Astrocyte (in vitro differentiated cells and primary cell): ENCODE measurements around a stretch of chr2.

GRCh38 chr2:37795890-37796395, 124.5 kb upstream of the CDC42EP3 start:
- PRO-cap: no peak
- RRBS, 2 experiments: no CpG with 5 or more reads among the region's 2 CpGs

GRCh38 chr2:37916331-37916656, 8.8 kb upstream of the RMDN2 start:
- PRO-cap: no peak
- RRBS, 2 experiments: no CpG with 5 or more reads among the region's 5 CpGs

DNA sequence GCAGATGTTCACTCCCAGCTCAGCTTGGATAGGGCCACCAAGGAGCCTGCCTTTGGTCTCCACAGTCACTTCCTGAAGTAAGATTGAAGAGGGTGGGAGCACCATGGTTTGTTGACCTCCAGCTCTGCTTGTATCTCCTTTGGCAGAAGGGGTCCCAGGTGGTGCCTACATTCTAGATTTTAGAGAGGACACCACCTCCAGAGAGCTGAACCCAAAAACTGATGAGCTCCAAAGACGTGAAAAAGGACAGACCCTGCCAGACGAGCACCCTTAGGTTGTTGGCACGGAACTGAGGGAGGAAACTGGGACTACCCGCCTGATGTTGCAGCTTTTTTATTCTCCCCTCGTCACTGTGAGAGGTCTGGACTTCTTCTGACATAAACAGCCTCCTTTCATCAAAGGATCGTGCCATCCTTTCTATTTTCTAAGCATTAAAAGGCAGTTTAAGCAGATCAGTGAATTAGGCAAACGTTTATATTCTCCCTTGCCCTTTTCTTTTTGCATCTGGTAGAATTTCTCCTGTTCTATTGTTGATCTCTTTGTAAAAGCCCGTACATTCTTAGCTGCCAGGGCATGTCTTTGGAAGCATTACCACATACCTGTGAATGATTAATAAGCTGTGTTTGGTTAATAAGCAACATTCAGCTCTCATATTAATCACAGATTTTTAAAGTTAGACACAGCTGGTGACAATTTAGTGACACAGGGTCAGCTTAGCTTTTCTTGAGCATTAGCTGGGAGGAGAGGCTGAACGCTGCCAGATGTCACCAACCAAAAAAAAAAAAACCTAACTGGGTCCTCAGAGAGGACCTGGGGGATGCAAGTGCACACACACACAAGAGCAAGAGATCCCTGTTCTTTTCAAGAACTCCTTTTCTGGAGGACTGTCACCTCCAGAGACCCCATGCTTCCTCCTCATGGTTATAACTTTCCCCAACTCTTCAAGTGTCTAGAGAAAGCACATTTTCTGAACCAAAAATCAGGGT, 33.7 kb upstream of the CYP1B1 start:
- PRO-cap: no peak
- RRBS, 2 experiments: no CpG with 5 or more reads among the region's 9 CpGs

DNA sequence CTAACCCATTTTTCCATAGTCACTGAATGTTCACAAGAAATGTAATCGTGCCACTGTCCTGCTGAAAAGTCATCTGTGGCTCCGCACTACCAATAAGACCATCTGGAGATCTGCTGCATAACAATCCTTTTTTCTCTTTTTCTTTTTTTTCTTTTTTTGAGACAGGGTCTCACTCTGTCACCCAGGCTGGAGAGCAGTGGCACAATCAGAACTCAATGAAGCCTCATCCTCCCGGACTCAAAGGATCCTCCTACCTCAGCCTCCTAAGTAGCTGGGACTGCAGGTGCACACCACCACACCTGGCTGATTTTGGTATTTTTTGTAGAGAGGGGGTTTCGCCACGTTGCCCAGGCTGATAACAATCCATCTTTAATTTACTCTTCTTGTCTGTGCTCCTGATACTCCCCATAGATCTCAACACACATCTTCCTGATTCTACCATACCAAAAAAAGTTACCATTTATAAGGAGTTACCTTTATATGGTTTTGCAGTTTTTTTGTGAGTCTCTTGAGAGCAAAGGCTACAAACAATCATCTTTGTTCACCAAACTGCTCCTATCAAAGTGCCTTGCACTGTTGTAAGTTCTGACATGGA, 55.4 kb downstream of the ATL2 start:
- PRO-cap: no peak
- RRBS, 2 experiments: no CpG with 5 or more reads among the region's 5 CpGs

DNA sequence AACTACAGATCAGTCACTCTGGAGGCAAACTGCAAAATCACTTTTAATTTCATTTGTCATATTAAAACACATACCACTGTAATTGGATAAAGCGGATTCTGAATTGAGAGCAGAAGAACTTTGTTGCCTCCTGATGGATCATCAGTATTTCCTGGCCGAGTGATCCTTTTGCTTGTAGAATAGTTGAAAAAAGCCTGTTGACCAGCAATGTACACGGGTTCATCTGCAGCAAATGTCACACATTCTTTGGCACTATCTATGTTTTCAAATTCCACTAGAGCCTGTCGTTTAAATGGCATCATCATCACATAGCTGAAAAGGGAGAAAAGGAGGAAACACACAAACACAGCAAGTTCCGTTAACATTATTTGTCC, 17.2 kb downstream of the HNRNPLL start:
- PRO-cap: no peak
- RRBS, 2 experiments: no CpG with 5 or more reads among the region's 5 CpGs

- PRO-cap: no peak
- RRBS, 2 experiments: no CpG with 5 or more reads among the region's 4 CpGs
These were observed 2.9 kb downstream of the HNRNPLL start for GRCh38 chr2:38599757-38600231.

DNA sequence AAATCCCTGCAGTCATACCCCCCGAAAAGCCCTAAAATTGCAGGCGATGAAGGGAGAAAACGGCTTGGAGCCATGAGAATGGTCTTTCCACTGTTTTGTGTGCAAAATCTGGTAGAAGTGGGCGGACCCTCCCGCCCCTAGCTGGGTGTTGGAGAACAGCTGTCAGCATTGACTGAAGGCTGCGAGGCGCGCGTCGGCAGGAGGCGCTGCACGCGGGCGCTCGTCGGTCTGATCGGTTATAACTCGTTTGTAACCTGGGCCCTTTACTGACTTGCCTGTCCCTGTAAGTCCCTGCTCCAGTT, 640 bp upstream of the HNRNPLL start:
- PRO-cap: no peak
- RRBS, 2 experiments: no CpG with 5 or more reads among the region's 18 CpGs

GRCh38 chr2:38861535-38862118, 14.1 kb downstream of the DHX57 start:
- PRO-cap: no peak
- RRBS, 2 experiments: no CpG with 5 or more reads among the region's 5 CpGs

- PRO-cap: no peak
- RRBS, 2 experiments: no CpG with 5 or more reads among the region's 11 CpGs
These were observed 96.1 kb upstream of the SOS1 start for GRCh38 chr2:39216847-39217374.

- PRO-cap: no peak
- RRBS, 2 experiments: no CpG with 5 or more reads among the region's 3 CpGs
These were observed 129.4 kb upstream of the SOS1 start for GRCh38 chr2:39250051-39250913.

DNA sequence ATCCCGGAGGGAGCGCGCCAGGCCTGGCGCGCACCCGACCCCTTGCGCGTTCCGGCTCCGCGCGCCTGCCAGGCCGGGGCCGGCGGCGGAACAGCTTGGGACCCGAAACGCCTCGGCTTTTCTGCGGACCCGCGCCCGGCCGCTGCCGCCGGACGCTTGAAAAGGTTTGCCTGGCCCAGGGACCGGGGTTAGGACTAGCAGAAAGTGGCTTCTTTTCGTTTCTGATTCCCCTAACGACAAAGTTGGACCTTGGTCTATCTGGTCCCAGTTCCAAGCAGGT, 227 bp upstream of the MAP4K3 start:
- PRO-cap: bidirectional peak, plus-strand start at position 47 of the sequence, minus-strand start outside the sequence
- RRBS, 2 experiments: 2 to 3% methylated on average over 9 to 19 of the region's 30 CpGs

- PRO-cap: no peak
- RRBS, 2 experiments: no CpG with 5 or more reads among the region's 6 CpGs
These were observed 56.9 kb upstream of the TMEM178A start for GRCh38 chr2:39608708-39609333.

- PRO-cap: no peak
- RRBS, 2 experiments: 2 to 5% methylated on average over 3 of the region's 42 CpGs
These were observed 580 bp upstream of the TMEM178A start for GRCh38 chr2:39664899-39665774.

DNA sequence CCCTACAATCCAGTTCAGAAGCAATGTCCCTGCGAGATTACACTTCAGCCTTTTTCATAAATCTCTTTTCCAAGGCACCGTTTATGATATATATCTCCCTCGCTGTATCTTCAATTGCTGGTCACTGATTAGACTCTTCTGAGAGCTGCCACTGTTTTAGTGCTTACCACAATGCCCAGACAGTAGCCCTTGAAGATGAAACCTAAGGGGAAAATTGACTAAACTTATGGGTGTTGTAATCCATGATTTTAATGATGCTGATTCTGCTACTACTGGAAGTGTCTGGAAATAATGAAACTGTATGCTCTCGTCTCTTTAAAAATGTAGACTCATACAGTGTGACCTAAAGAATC, 5.4 kb upstream of the SLC8A1 start:
- PRO-cap: no peak
- RRBS, 2 experiments: no CpG with 5 or more reads among the region's 4 CpGs

DNA sequence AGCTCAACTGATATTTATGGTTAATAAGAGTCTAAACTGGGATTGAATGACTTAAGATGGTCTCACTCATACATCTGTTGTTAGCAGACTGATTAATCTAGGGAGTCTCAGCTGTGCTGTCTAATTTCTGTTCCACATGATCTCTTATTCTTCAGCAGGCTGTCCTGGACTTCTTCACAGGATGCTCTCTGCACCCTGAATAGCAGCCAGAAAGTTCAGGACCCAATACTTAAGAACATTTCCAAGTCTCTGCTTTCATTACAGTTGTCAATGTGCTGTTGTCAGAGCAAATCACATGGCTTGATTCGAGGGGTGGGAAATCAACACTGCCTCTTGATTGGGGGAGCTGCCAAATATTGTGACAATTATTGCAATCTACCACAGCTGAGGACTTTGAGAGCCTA, 627.1 kb upstream of the SLC8A1 start:
- PRO-cap: no peak
- RRBS, 2 experiments: no CpG with 5 or more reads among the region's 1 CpG

- PRO-cap: unidirectional peak, plus-strand start at chr2:41294565
- RRBS, 2 experiments: no CpG with 5 or more reads among the region's 3 CpGs
These were observed 753.6 kb upstream of the PKDCC start for GRCh38 chr2:41294269-41294662.

DNA sequence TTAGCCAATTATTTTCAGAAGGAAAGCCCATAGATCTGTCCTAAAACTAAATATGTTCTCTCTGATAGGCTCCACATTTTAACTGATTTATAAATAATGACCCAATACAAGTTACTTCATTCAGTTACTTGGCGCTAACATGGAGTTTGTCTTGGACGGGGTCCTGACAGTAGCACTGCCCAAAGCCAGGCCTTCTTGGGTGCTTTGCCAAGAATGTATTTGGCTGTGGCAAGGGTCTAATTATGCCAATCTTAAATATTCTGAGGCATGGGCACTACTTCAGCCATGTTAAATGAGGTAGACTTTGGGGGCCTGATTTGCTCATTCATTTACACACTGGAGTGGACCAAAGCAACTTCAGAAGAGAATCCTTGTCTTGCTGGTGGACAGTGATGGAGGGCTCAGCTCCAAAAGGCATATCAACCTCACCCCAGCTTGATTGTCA, 135.0 kb upstream of the PKDCC start:
- PRO-cap: no peak
- RRBS, 2 experiments: no CpG with 5 or more reads among the region's 2 CpGs

- PRO-cap: no peak
- RRBS, 2 experiments: no CpG with 5 or more reads among the region's 6 CpGs
These were observed 110.4 kb upstream of the PKDCC start for GRCh38 chr2:41937361-41937968.

- PRO-cap: no peak
- RRBS, 2 experiments: no CpG with 5 or more reads among the region's 10 CpGs
These were observed 109.5 kb upstream of the PKDCC start for GRCh38 chr2:41938026-41938930.

GRCh38 chr2:41940421-41941163, 107.2 kb upstream of the PKDCC start:
- PRO-cap: no peak
- RRBS, 2 experiments: 12 to 14% methylated on average over 1 of the region's 12 CpGs